NT2/D1 (cell line): Measurements from ENCODE around the genes GPRC5D, SMCO3 and ERP27.

DNA sequence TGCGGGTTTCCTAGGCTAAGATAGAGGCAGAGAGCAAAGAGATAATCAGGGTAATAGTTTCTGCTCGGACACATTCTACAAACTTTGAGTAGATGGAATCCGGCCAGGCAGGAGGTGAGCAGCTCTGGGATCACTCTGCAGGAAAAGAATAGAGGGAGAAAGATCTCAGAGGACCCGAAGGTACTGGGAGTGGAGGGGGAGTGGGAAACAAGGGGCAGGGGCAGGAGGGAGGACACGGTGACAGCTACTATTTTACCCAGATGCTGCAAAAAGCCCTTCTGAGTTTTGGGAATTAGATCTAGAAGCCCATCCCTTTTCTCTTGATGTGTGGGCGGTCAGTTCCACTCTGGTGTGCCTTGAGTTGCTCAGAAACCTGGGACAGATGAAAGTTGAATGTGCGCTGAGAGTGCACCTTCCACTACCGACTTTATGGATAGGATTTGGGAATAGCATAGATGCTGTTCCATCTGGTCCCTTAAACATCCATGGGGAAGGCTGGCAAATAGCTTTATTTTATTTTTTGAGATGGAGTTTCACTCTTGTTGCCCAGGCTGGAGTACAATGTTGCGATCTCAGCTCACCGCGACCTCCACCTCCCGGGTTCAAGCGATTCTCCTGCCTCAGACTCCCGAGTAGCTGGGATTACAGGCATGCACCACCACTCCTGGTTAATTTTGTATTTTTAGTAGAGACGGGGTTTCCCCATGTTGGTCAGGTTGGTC is 662 bp downstream of the GPRC5A start:
- RRBS, 2 experiments = no CpG with 5 or more reads among the region's 15 CpGs

- RRBS, 2 experiments = no CpG with 5 or more reads among the region's 8 CpGs
Measured at GRCh38 chr12:12951875-12952621, at the start of gene GPRC5D. GPRC5D (minus strand) TSS chr12:12952170.

GRCh38 chr12:13000970-13001697 is 1.1 kb upstream of the HEBP1 start:
- RRBS, 2 experiments = 2% methylated on average over 33 of the region's 75 CpGs

- RRBS, 2 experiments = no CpG with 5 or more reads among the region's 9 CpGs
Measured at GRCh38 chr12:13043384-13043977, 700 bp upstream of the FAM234B start.

DNA sequence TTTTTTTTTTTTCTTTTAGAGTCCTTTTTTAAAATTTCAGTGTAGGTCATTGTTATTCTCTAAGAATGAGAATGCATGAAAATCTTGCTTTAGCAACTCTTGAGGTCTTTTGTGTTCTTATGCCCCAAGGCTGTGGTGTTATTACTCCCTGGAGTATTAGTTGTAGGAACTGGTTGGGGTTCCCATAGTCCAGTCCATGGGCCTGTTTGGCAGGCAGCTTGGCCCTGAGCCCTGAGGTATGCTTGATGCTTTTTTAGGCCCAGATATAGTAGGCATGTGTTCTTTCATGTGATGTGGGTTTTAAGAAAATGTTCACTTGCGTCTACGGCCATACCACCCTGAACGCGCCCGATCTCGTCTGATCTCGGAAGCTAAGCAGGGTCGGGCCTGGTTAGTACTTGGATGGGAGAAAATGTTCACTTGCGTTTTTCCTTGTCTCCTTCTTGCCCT is 1.7 kb downstream of the FAM234B start:
- RRBS, 2 experiments = no CpG with 5 or more reads among the region's 9 CpGs

GRCh38 chr12:13102731-13103386 is 608 bp downstream of the GSG1 start:
- RRBS, 2 experiments = no CpG with 5 or more reads among the region's 5 CpGs

- RRBS, 2 experiments = no CpG with 5 or more reads among the region's 10 CpGs
Measured at GRCh38 chr12:13197765-13198716, 1.5 kb downstream of the EMP1 start.

GRCh38 chr12:13202418-13203470 is 6.2 kb downstream of the EMP1 start:
- RRBS, 2 experiments = no CpG with 5 or more reads among the region's 21 CpGs

DNA sequence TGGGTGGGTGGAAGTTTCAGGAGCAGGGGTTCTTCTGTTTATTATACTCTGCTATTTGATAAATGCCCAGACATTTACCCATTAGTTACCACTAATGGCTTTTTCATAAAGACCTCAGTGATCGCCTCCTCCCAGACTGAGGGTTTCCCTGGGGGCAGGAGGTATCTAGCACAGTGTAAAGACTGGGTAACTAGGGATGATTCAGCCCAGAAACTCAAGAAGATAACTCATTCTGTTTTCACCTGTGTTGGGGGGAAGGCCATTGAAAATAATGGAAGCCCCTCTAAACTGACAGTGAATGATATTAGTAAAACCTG is 11.7 kb downstream of the EMP1 start:
- RRBS, 2 experiments = no CpG with 5 or more reads among the region's 1 CpG

DNA sequence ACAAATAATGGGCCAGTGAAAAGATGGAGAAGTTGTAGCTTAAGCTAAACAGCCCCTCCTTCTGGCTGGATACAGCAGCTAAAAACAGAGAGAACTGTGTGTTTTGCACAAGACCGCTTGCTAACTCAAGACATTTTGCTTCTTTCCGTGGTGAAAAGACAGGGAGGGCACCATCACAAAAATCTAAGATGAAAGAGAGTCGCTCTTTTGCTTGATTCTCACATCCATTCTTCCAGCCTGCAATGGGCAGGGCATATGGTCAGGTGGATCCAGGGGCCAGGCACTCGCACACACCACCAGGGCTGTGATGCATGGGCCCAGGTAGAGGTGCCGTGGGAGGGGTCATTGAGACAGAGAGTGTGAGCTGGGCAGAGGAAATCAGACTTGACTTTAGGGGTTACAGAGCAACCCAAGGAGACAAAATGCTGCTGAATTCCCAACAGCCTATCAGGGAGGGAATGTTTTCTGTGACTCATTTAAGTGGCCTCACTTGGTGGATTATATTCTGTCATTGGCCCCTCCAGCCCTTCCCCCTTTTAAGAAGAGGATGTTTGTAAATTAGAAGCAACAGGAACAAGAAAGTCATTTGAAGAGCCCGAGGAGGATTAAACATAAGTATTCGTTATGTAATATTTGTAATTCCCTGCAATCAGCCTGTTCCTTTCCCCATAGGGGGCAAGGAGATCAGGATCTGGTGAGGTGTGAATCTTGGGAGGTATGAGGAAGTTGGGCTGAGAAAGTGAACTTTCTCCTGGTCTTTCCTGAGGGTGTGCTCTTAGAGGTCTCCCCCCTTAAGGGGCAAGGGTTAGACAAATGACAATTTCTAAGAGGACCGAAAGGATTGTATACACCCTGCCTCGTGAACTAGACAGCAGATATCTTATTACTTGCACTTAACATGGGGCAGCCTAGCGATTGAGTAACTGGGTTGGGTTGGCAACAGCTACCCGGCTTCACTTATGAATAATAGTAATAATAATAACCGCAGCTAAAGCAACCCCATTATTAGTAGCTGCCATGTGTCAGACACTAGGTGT is 12.4 kb downstream of the EMP1 start:
- RRBS, 2 experiments = no CpG with 5 or more reads among the region's 12 CpGs

- RRBS, 2 experiments = no CpG with 5 or more reads among the region's 5 CpGs
Measured at GRCh38 chr12:13211519-13212206, 15.1 kb downstream of the EMP1 start.

GRCh38 chr12:14284240-14284778 is 81.2 kb upstream of the ATF7IP start:
- RRBS, 2 experiments = no CpG with 5 or more reads among the region's 8 CpGs

GRCh38 chr12:14394277-14395476 is 29.2 kb downstream of the ATF7IP start:
- RRBS, 2 experiments = no CpG with 5 or more reads among the region's 6 CpGs

DNA sequence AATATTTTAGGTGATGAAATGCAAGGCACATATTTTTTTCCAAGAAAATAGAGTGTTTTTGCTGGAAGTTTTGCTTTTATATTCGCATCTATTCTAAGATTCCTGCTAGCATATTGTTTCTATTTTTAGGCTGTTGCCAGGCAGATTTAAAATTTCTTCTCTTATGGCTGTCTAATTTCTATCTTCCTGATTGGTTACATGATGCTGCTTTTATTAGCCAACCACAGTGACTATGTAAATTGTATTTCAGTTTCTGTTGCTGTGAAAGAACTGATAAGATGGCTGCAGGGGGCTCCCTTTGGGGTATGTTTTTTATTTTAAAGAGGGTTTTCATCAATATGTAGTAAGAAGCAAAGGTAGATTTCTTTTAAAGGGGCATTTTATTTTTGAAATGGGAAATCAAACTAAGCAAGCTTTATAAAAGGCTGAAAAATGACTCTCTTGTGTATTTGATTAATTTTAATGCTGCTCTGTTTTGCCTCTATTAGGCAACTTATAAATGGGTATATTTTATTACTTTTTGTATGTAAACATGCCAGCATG is 42.8 kb downstream of the ATF7IP start:
- RRBS, 2 experiments = no CpG with 5 or more reads among the region's 1 CpG

GRCh38 chr12:14416446-14416977 is 51.0 kb downstream of the ATF7IP start:
- RRBS, 2 experiments = no CpG with 5 or more reads among the region's 2 CpGs

- RRBS, 2 experiments = no CpG with 5 or more reads among the region's 3 CpGs
Measured at GRCh38 chr12:14561051-14561463, 6.6 kb downstream of the PLBD1 start.

DNA sequence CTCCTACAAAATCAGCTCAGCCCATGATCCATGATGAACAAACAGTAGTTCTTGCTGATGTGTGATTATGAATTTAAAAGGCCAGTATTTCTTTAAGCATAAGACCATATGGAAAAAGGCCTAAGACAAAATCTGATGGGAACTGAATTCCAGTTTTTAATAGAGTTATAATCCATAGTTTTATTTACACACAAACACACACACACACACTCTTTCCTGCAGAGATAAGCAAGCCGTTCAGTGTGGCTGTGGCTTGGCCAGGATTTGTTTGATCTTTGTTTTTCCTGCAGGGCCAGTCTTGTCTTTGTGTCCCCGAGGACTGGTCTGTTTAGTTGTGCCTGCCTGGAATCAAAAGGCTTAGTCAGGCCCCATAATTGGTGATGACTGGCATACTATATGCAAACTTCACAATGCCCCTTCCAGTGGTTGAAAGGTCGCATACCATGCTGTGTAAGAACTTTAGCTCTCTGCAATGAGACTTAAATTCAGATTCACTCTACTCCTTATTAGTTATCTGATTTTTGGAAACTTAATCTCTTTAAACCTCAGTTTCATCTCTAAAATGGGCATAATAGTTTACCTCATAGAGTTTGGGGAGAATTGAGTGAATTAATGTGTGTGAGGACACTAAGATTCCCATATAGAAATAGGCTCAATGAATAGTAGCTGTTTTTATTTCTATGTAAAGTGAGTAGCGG is 3.1 kb downstream of the H2AJ start:
- RRBS, 2 experiments = no CpG with 5 or more reads among the region's 4 CpGs

GRCh38 chr12:14814004-14814483 is at the start of gene SMCO3:
SMCO3 (minus strand) TSS chr12:14814182.
- RRBS, 2 experiments = no CpG with 5 or more reads among the region's 4 CpGs

GRCh38 chr12:14938460-14938786 is at the start of gene ERP27:
ERP27 (minus strand) TSS chr12:14938537.
- RRBS, 2 experiments = no CpG with 5 or more reads among the region's 4 CpGs

GRCh38 chr12:14958718-14959128 is 2.7 kb downstream of the ARHGDIB start:
- RRBS, 2 experiments = no CpG with 5 or more reads among the region's 8 CpGs